K562 (cell line): ENCODE measurements around the genes NGLY1 and LRRC3B.

DNA sequence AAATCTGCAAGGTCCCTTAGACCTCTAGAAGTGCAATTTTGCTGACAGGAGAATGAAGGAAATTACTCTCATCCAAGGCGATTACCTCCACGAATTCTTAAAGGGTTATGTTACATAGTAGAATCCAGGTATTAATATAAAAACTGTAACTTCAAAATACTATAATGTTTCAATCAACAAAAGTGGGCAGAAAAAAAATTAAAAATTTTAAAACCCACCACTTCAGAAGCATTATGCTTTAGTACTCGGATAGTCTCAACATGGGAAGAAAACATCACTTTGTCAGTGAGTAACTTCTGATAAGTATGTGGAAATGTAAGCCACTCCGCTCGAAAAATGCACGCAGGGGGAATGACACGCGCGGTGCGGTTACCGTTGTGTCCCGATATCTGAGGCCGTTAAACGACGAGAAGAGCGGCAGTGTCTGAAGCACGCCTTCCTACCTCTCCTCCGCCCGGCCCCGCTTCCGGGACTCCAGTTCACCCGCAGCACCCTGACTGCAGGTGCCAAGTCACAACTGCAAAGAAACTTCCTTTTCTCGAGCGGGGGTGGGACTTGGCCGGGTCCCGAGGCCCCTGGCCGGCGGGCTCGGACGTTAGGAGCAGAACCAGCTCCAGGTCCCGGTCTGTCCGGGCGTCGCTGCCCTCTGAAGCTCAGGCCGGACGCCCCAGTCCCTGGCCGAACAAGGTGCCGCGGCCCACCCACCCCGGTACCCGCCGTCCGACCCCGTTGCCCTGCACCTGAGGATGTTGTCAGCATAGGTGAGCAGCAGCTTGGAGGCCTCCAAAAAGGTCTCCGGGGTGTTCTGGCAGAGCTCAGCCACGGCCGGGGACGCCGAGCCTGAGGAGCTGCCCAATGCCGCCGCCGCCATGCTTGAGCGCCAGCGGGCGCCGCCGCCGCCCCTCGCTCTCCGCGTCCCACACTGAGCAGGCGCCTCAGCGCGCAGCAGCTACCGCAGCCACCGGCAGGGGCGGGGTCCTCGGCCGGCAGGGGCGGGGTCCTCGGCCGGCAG lies at the start of gene NGLY1:
Gene NGLY1 (minus strand): TSS at position 924 of the 1,012 bp plus-strand sequence.
- RAMPAGE, long total RNA, result start-site peak on the minus strand centred at position 903 of the sequence, 44 bp wide, 1,323 and 640 reads in 2 replicates
- RRBS, result 2% methylated on average over 21 of the region's 72 CpGs
PRO-cap:
- standard, result bidirectional peak, plus-strand start at position 401 of the sequence, minus-strand start at position 391 of the sequence; bidirectional peak, plus-strand start at position 477 of the sequence, minus-strand start at position 499 of the sequence; unidirectional peak, minus-strand start at position 648 of the sequence; bidirectional peak, plus-strand start outside the sequence, minus-strand start at position 924 of the sequence
- CoPRO, capped RNA only, 2 experiments, result peak in 2 of 2 experiments; most common plus-strand start position 477 of the sequence (in 2); most common minus-strand start position 924 of the sequence (in 2)
- CoPRO, capped and uncapped RNA, 2 experiments, result peak in 2 of 2 experiments; most common plus-strand start position 471 of the sequence (in 1); most common minus-strand start position 924 of the sequence (in 2)
- CoPRO, uncapped RNA only, 2 experiments, result peak in 2 of 2 experiments; most common plus-strand start position 471 of the sequence (in 1); most common minus-strand start position 243 of the sequence (in 1)
CAGE:
- cytosol, long polyA plus RNA, result start-site peak on the minus strand centred at position 903 of the sequence, 48 bp wide, 3,500 and 1,862 reads in 2 replicates
- long polyA plus RNA, result start-site peak on the minus strand centred at position 904 of the sequence, 45 bp wide, 609 and 2,722 reads in 2 replicates
- nucleolus, long total RNA, result no peak
- nucleus, long polyA plus RNA, result start-site peak on the minus strand centred at position 903 of the sequence, 48 bp wide, 1,596 and 1,913 reads in 2 replicates

GRCh38 chr3:26011000-26011372 lies 221.1 kb downstream of the OXSM start:
- RAMPAGE, long total RNA, result no peak
- RRBS, result no CpG with 5 or more reads among the region's 3 CpGs
PRO-cap:
- standard, result no peak
- CoPRO, capped RNA only, 2 experiments, result no peak in any of the 2 experiments
- CoPRO, capped and uncapped RNA, 2 experiments, result no peak in any of the 2 experiments
- CoPRO, uncapped RNA only, 2 experiments, result no peak in any of the 2 experiments
CAGE:
- cytosol, long polyA plus RNA, result no peak
- long polyA plus RNA, result no peak
- nucleolus, long total RNA, result no peak
- nucleus, long polyA plus RNA, result no peak

- RAMPAGE, long total RNA, result no peak
- RRBS, result 17% methylated on average over 7 of the region's 77 CpGs
PRO-cap:
- standard, result no peak
- CoPRO, capped RNA only, 2 experiments, result no peak in any of the 2 experiments
- CoPRO, capped and uncapped RNA, 2 experiments, result no peak in any of the 2 experiments
- CoPRO, uncapped RNA only, 2 experiments, result no peak in any of the 2 experiments
CAGE:
- cytosol, long polyA plus RNA, result no peak
- long polyA plus RNA, result no peak
- nucleolus, long total RNA, result no peak
- nucleus, long polyA plus RNA, result no peak
Measured at GRCh38 chr3:26622526-26623449, at the start of gene LRRC3B. TSS of gene LRRC3B (plus strand) at chr3:26622772.

DNA sequence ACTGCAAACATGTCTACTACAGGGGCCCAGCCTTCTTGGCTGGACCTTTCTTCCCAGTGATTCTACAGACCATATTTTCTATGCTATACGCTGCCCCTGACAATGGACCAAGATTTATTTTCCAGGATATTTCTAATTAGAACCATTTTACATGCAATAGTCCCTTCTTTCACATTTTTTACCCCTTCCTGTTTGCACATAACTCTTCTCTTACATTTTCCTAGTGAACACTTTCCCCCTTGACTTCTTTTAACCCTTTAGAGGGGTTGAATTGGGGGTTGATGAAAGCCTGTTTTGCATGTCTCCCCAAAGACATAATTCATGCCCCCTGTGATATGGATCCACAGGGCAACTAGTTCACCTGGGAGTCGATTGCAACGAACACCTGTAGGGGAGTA lies 342.1 kb downstream of the NEK10 start:
- RAMPAGE, long total RNA, result no peak
- RRBS, result no CpG with 5 or more reads among the region's 3 CpGs
PRO-cap:
- standard, result no peak
- CoPRO, capped RNA only, 2 experiments, result no peak in any of the 2 experiments
- CoPRO, capped and uncapped RNA, 2 experiments, result no peak in any of the 2 experiments
- CoPRO, uncapped RNA only, 2 experiments, result no peak in any of the 2 experiments
CAGE:
- cytosol, long polyA plus RNA, result no peak
- long polyA plus RNA, result no peak
- nucleolus, long total RNA, result no peak
- nucleus, long polyA plus RNA, result no peak

- RAMPAGE, long total RNA, result no peak
- RRBS, result no CpG with 5 or more reads among the region's 2 CpGs
PRO-cap:
- standard, result no peak
- CoPRO, capped RNA only, 2 experiments, result no peak in any of the 2 experiments
- CoPRO, capped and uncapped RNA, 2 experiments, result no peak in any of the 2 experiments
- CoPRO, uncapped RNA only, 2 experiments, result no peak in any of the 2 experiments
CAGE:
- cytosol, long polyA plus RNA, result no peak
- long polyA plus RNA, result no peak
- nucleolus, long total RNA, result no peak
- nucleus, long polyA plus RNA, result no peak
Measured at GRCh38 chr3:27385680-27386115, 16.5 kb upstream of the NEK10 start.

GRCh38 chr3:27479761-27480442 lies 4.3 kb downstream of the SLC4A7 start:
- RAMPAGE, long total RNA, result no peak
- RRBS, result no CpG with 5 or more reads among the region's 2 CpGs
PRO-cap:
- standard, result no peak
- CoPRO, capped RNA only, 2 experiments, result no peak in any of the 2 experiments
- CoPRO, capped and uncapped RNA, 2 experiments, result no peak in any of the 2 experiments
- CoPRO, uncapped RNA only, 2 experiments, result no peak in any of the 2 experiments
CAGE:
- cytosol, long polyA plus RNA, result no peak
- long polyA plus RNA, result no peak
- nucleolus, long total RNA, result no peak
- nucleus, long polyA plus RNA, result no peak

- RAMPAGE, long total RNA, result no peak
- RRBS, result no CpG with 5 or more reads among the region's 32 CpGs
PRO-cap:
- standard, result no peak
- CoPRO, capped RNA only, 2 experiments, result no peak in any of the 2 experiments
- CoPRO, capped and uncapped RNA, 2 experiments, result no peak in any of the 2 experiments
- CoPRO, uncapped RNA only, 2 experiments, result no peak in any of the 2 experiments
CAGE:
- cytosol, long polyA plus RNA, result no peak
- long polyA plus RNA, result no peak
- nucleolus, long total RNA, result no peak
- nucleus, long polyA plus RNA, result no peak
Measured at GRCh38 chr3:27482866-27483676, 1.1 kb downstream of the SLC4A7 start.

DNA sequence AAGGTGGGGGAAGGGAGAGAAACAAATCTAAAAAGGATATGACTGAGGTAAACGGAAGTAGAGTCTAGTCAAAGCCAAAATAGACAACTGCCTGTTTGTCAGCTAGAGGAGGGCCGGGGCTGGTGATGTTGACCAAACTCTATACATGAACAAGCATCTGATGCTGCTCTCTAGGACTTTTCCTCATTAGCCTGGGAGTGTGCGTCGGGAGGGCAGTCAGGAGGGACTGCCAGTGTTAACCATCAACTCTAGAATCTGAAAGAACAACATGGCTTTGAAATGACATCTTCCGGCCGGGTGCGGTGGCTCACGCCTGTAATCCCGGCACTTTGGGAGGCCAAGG lies 50.2 kb upstream of the SLC4A7 start:
- RAMPAGE, long total RNA, result no peak
- RRBS, result no CpG with 5 or more reads among the region's 9 CpGs
PRO-cap:
- standard, result no peak
- CoPRO, capped RNA only, 2 experiments, result no peak in any of the 2 experiments
- CoPRO, capped and uncapped RNA, 2 experiments, result no peak in any of the 2 experiments
- CoPRO, uncapped RNA only, 2 experiments, result no peak in any of the 2 experiments
CAGE:
- cytosol, long polyA plus RNA, result no peak
- long polyA plus RNA, result no peak
- nucleolus, long total RNA, result no peak
- nucleus, long polyA plus RNA, result no peak

DNA sequence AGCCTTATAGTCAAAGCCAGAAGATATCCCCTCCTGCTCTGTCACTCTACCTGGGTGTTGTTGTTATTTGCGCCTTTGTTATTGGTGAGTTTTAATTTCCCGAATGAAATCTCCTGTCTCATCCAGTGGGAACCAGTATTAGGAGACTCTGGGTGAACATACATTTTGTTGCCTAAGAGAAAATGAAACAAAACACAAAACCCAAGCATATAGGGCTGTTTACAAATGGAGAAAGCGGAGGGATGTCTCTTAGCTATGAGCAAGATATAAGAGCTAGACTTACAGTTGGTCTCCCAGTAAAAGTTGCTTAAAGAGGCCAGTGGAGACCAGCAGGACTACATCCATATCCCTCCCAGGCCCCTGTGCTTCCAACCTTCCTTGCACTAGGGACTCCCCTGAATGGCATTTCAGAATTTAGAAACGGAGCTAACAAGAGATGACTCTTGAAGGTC lies 2.8 kb downstream of the EOMES start:
- RAMPAGE, long total RNA, result no peak
- RRBS, result no CpG with 5 or more reads among the region's 4 CpGs
PRO-cap:
- standard, result no peak
- CoPRO, capped RNA only, 2 experiments, result no peak in any of the 2 experiments
- CoPRO, capped and uncapped RNA, 2 experiments, result no peak in any of the 2 experiments
- CoPRO, uncapped RNA only, 2 experiments, result no peak in any of the 2 experiments
CAGE:
- cytosol, long polyA plus RNA, result no peak
- long polyA plus RNA, result no peak
- nucleolus, long total RNA, result no peak
- nucleus, long polyA plus RNA, result no peak

- RAMPAGE, long total RNA, result no peak
- RRBS, result no CpG with 5 or more reads among the region's 9 CpGs
PRO-cap:
- standard, result no peak
- CoPRO, capped RNA only, 2 experiments, result no peak in any of the 2 experiments
- CoPRO, capped and uncapped RNA, 2 experiments, result no peak in any of the 2 experiments
- CoPRO, uncapped RNA only, 2 experiments, result no peak in any of the 2 experiments
CAGE:
- cytosol, long polyA plus RNA, result no peak
- long polyA plus RNA, result no peak
- nucleolus, long total RNA, result no peak
- nucleus, long polyA plus RNA, result no peak
Measured at GRCh38 chr3:28242188-28243039, 995 bp downstream of the CMC1 start.

DNA sequence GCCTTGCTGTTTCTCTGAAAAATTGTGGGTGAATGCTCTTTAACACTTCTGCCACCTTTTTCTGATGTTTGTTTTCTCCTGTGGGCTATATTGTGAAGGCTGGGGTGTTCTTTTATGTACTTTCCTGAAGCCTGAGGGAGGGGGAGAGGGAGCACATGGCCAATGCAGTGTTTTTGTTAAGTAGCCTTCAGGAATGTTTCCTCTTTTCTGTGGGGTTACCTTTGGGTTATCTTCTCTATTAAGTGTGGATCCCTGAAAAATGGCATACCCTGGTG lies 50.2 kb downstream of the CMC1 start:
- RAMPAGE, long total RNA, result no peak
PRO-cap:
- standard, result no peak
- CoPRO, capped RNA only, 2 experiments, result no peak in any of the 2 experiments
- CoPRO, capped and uncapped RNA, 2 experiments, result no peak in any of the 2 experiments
- CoPRO, uncapped RNA only, 2 experiments, result no peak in any of the 2 experiments
CAGE:
- cytosol, long polyA plus RNA, result no peak
- long polyA plus RNA, result no peak
- nucleolus, long total RNA, result no peak
- nucleus, long polyA plus RNA, result no peak

- RAMPAGE, long total RNA, result no peak
- RRBS, result no CpG with 5 or more reads among the region's 1 CpG
PRO-cap:
- standard, result no peak
- CoPRO, capped RNA only, 2 experiments, result no peak in any of the 2 experiments
- CoPRO, capped and uncapped RNA, 2 experiments, result no peak in any of the 2 experiments
- CoPRO, uncapped RNA only, 2 experiments, result no peak in any of the 2 experiments
CAGE:
- cytosol, long polyA plus RNA, result no peak
- long polyA plus RNA, result no peak
- nucleolus, long total RNA, result no peak
- nucleus, long polyA plus RNA, result no peak
Measured at GRCh38 chr3:28337660-28338147, 10.8 kb upstream of the ZCWPW2 start.

GRCh38 chr3:29311648-29312270 lies 30.9 kb downstream of the RBMS3 start:
- RAMPAGE, long total RNA, result no peak
- RRBS, result no CpG with 5 or more reads among the region's 5 CpGs
PRO-cap:
- standard, result no peak
- CoPRO, capped RNA only, 2 experiments, result no peak in any of the 2 experiments
- CoPRO, capped and uncapped RNA, 2 experiments, result no peak in any of the 2 experiments
- CoPRO, uncapped RNA only, 2 experiments, result no peak in any of the 2 experiments
CAGE:
- cytosol, long polyA plus RNA, result no peak
- long polyA plus RNA, result no peak
- nucleolus, long total RNA, result no peak
- nucleus, long polyA plus RNA, result no peak

DNA sequence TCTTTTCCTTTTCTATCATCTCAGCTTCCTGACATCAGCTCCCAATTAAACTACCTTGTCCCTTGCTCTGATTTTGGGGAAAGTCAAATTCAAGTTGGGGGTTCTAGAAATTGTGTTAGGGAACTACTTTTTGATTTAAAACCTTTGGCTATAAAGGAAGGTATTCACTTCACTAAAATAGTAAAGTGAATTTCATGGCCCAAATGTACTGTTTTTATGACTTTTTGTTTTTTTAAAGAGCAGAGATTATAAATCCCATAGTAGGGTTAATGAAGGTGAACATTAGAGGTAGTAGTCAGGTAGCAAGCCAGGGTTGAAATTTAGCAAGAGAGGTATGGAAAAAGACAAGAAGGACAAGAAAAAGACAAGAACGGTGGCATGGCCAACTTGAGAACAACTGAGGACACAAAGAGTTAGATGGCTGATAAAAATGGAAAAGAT lies 488.0 kb downstream of the RBMS3 start:
- RAMPAGE, long total RNA, result no peak
- RRBS, result no CpG with 5 or more reads among the region's 1 CpG
PRO-cap:
- standard, result no peak
- CoPRO, capped RNA only, 2 experiments, result no peak in any of the 2 experiments
- CoPRO, capped and uncapped RNA, 2 experiments, result no peak in any of the 2 experiments
- CoPRO, uncapped RNA only, 2 experiments, result no peak in any of the 2 experiments
CAGE:
- cytosol, long polyA plus RNA, result no peak
- long polyA plus RNA, result no peak
- nucleolus, long total RNA, result no peak
- nucleus, long polyA plus RNA, result no peak

- RAMPAGE, long total RNA, result no peak
- RRBS, result no CpG with 5 or more reads among the region's 3 CpGs
PRO-cap:
- standard, result no peak
- CoPRO, capped RNA only, 2 experiments, result no peak in any of the 2 experiments
- CoPRO, capped and uncapped RNA, 2 experiments, result no peak in any of the 2 experiments
- CoPRO, uncapped RNA only, 2 experiments, result no peak in any of the 2 experiments
CAGE:
- cytosol, long polyA plus RNA, result no peak
- long polyA plus RNA, result no peak
- nucleolus, long total RNA, result no peak
- nucleus, long polyA plus RNA, result no peak
Measured at GRCh38 chr3:30426096-30426632, 180.2 kb upstream of the TGFBR2 start.

DNA sequence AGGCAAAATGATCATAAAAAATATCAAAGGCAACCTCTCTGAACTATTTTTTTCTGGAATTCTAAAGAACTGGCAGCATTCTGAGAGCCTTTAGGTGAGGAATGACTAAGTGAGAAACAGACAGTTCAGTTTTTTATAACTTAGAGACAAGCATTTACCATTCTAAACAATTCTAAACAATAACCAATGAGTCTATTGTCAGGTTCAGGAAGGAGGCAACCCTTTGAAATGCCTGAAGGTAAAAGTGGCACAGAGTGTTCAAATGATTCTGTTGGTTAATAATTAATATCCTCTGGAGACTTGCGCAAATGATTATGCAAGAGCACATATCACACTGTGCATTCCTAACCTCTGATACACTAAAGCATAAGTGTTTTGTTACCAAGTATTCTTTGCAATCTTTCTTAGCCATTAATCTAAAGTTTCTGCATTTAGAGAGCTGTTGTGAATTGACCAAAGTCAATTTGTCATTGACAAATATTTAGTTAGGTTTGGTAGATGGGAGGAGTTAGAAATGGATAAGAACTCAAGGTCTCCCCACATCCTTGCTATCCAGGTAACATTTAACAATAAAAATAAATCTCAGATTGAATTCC lies 9.2 kb upstream of the TGFBR2 start:
- RAMPAGE, long total RNA, result no peak
- RRBS, result no CpG with 5 or more reads among the region's 1 CpG
PRO-cap:
- standard, result no peak
- CoPRO, capped RNA only, 2 experiments, result no peak in any of the 2 experiments
- CoPRO, capped and uncapped RNA, 2 experiments, result no peak in any of the 2 experiments
- CoPRO, uncapped RNA only, 2 experiments, result no peak in any of the 2 experiments
CAGE:
- cytosol, long polyA plus RNA, result no peak
- long polyA plus RNA, result no peak
- nucleolus, long total RNA, result no peak
- nucleus, long polyA plus RNA, result no peak

DNA sequence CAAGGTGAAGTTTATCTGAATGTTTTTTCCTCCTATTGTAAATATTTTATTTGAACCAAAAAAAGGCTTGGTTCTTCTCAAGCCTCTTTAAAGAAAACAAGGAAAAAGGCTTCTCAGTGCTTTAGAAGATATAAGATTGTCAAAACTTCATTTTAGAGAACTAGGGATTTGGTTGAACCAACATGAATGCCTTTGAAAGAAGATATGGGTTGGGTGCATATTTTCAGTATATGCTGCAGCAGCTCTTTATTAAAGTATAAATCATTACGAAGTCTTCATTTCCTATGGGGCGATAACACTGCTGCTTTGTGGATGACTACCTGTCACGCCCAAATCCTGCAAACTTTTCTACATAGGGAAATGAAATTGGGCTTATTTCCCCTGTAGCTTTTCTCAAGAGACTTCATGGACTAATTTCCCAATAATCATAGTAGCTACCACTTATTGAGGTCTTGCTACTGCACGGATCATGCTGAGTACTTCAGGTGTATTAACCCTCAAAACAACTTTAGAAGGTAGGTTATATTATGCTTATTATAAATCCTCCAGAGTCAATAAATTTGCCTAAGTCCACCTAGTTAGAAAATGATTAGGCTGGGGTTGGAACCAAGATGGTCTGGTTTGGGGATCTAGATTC lies 7.9 kb downstream of the TGFBR2 start:
- RAMPAGE, long total RNA, result no peak
- RRBS, result no CpG with 5 or more reads among the region's 4 CpGs
PRO-cap:
- standard, result no peak
- CoPRO, capped RNA only, 2 experiments, result no peak in any of the 2 experiments
- CoPRO, capped and uncapped RNA, 2 experiments, result no peak in any of the 2 experiments
- CoPRO, uncapped RNA only, 2 experiments, result no peak in any of the 2 experiments
CAGE:
- cytosol, long polyA plus RNA, result no peak
- long polyA plus RNA, result no peak
- nucleolus, long total RNA, result no peak
- nucleus, long polyA plus RNA, result no peak

GRCh38 chr3:30616996-30617440 lies 10.6 kb downstream of the TGFBR2 start:
- RAMPAGE, long total RNA, result no peak
- RRBS, result no CpG with 5 or more reads among the region's 5 CpGs
PRO-cap:
- standard, result no peak
- CoPRO, capped RNA only, 2 experiments, result no peak in any of the 2 experiments
- CoPRO, capped and uncapped RNA, 2 experiments, result no peak in any of the 2 experiments
- CoPRO, uncapped RNA only, 2 experiments, result no peak in any of the 2 experiments
CAGE:
- cytosol, long polyA plus RNA, result no peak
- long polyA plus RNA, result no peak
- nucleolus, long total RNA, result no peak
- nucleus, long polyA plus RNA, result no peak

- RAMPAGE, long total RNA, result no peak
- RRBS, result no CpG with 5 or more reads among the region's 6 CpGs
PRO-cap:
- standard, result no peak
- CoPRO, capped RNA only, 2 experiments, result no peak in any of the 2 experiments
- CoPRO, capped and uncapped RNA, 2 experiments, result no peak in any of the 2 experiments
- CoPRO, uncapped RNA only, 2 experiments, result no peak in any of the 2 experiments
CAGE:
- cytosol, long polyA plus RNA, result no peak
- long polyA plus RNA, result no peak
- nucleolus, long total RNA, result no peak
- nucleus, long polyA plus RNA, result no peak
Measured at GRCh38 chr3:30644083-30644576, 37.7 kb downstream of the TGFBR2 start.